ENCODE measurements around the genes ROBO3, TMEM218, FEZ1, ACRV1 and DCPS.

GRCh38 chr11:124753077-124754091 is 1.3 kb upstream of the VSIG2 start:
- RRBS, result 81% methylated on average over 4 of the region's 7 CpGs

GRCh38 chr11:124790495-124791093 is 9.6 kb downstream of the MSANTD2 start:
- RRBS, result no CpG with 5 or more reads among the region's 6 CpGs

DNA sequence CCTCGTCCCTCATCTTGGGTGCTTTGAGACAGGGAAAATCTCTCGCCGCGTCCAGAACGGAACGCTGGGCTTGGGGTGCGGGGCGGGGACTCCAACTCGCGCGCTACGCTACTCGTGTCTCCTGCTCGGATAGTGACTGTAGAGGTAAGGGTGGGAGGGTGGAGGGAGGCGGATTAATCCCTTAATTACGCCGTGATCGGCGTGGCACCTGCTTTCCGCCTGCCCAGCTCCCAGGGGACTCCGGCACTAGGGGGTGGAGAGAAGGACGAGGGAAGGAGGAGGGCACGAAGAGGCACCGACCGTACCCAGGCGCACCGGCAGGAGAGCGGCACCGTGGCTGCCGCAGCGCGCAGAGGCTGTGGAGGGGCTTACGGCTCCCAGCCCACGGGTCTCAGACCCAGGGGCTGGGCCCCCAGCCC is at the start of gene ROBO3:
Gene ROBO3 (plus strand): TSS at position 302 of the 419 bp plus-strand sequence.
- RRBS, result 5% methylated on average over 7 of the region's 34 CpGs

GRCh38 chr11:124898055-124898198 is 262 bp upstream of the ROBO4 start:
- RRBS, result no CpG with 5 or more reads among the region's 2 CpGs

- RRBS, result no CpG with 5 or more reads among the region's 21 CpGs
Observed at GRCh38 chr11:125090254-125090702, 21.1 kb downstream of the TMEM218 start.

DNA sequence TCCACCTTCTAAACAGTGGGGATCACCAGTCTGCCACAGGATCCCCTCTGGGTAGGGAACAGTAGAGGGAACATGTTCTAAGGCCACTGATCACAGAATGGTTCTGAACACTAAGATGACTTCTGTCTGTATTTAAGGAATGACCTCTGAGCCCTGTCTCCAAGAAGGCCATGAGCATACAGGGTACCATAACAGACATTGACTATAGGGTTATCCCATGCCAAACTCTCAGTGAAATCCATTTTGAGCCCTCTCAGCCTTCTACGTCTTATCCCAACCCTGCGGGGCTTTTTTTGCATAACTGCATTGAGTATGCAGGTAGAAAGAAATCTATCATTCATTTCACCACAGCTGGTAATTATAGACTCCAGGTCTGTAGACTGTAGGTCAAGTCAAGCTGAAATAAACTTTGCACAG is 16.2 kb downstream of the TMEM218 start:
- RRBS, result no CpG with 5 or more reads among the region's 2 CpGs

GRCh38 chr11:125111000-125112337 is at the start of gene TMEM218:
TSS of gene TMEM218 (minus strand) at chr11:125111626.
- RRBS, result 47% methylated on average over 3 of the region's 64 CpGs

DNA sequence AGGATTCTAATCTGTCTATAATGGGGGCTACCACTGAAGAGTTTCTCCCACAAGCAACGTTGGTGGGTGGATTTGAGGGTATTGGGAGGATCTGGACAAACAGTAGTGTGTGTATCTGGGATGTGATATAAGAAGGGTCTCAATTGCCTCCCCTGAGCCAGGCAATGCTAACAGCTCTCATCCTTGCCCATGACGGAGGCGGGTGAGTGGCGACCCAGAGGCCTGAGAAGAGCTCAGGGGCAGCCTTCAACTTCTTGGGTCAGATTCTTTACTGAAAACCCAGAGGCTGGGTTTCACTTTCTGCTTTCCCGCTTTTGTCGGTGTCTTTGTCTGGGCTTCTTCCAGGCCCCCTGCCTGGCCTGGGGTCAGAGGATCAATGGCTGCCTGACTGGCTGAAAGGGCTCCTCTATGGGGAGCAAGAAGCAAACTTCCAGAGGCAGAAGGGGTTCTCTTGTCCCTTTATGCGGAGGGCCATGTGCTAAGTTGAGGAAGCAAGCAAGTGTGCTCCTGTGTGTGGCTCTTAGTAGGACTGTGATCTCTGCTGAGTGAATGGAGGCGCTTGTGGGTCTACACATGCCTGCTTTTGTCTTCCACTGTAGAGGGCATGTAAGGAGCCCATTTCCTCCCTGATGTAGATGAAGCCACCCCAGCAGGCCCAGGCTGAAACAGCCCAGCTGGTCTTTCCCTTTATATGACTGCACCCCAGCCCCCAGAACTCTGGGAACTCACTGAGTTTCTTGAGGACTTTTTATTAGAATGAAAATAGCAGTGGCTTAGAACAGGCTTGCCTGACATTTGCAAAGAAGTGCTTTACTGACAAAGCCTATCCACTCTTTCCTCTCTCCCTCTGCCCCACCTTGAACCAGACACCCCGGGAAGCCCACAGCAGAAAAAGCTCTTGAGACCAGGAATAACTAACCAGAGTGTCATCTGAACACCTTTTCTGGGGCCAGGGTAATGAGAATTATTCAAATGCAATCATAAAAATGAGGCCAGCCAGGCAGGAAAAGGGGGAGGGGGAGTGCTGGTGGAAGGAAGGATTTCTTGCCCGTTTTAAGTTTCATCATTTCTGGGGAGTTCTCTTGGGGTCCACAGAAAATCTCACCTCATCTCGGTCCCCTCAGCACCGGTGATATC is 947 bp upstream of the PKNOX2 start:
- RRBS, result no CpG with 5 or more reads among the region's 12 CpGs

- RRBS, result no CpG with 5 or more reads among the region's 5 CpGs
Observed at GRCh38 chr11:125286536-125286796, 121.9 kb downstream of the PKNOX2 start.

DNA sequence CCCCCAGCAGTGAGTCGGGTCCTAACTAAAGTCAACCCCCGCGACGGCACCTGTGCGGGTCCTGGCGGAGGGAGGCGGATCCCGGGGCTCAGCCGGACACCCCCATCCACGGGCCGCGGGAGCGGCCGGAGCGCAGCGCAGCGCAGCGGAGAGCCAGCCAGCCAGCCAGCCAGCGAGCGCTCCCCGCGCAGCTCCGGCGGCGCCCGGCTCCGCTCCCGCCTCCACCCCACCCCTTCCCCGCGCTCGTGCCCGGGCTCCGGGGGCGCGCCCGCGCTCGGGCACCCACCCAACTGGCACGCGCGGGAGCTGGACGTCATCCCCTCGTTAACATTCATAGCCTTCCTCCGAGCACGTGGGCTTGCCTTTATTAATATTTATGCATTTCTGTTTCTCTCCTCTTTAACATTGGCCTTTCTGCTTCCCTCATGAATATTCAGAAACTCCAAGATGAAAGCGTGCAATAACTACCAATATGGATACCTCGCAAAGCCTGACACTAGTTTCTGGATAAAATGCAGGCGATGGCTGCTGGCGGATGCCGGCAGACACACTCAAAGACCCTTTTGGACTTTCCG is at the start of gene FEZ1:
Gene FEZ1 (minus strand): TSS at position 195 of the 575 bp plus-strand sequence.
- RRBS, result 3% methylated on average over 21 of the region's 51 CpGs

- RRBS, result no CpG with 5 or more reads among the region's 1 CpG
Observed at GRCh38 chr11:125680718-125681246, at the start of gene ACRV1. TSS of gene ACRV1 (minus strand) at chr11:125680847.

DNA sequence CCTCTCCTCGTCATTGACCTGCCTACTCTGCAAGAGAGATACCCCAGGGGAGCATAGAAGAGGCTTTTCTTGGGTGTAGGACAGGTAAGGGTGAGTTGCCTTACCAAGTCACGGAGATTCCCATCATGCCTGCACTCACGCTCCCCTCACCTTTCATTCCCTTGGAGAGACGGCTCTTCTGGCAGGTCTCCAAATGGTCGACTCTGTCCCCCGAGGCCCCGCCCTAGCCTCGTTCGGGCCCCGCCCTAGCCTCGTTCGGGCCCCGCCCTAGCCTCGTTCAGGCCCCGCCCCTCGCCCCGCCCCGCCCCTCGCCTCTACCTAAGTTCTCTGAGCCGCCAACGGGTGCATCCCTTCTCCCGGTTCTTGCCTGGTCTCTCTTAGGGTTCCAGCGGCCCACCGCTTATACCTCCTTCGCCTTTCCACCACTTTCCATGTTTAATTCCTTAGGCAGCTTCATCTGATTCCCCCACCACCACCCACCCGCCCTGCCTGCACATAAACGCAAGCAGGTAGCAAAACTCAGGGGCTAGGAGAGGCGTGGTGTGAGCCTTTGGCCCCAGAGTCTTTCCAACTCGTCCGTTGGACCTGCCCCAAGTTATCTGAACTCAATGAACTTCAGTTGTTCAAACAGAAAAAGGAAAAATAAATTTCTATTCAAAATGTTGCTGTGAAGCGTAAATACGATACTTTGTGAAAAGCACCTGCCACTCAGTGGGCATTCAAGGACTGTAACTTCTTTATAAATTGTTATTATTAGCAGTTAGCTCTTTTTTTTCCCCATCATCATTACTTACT is 653 bp upstream of the CDON start:
- RRBS, result no CpG with 5 or more reads among the region's 32 CpGs

- RRBS, result 50% methylated on average over 1 of the region's 7 CpGs
Observed at GRCh38 chr11:126104367-126104858, 41.7 kb upstream of the CDON start.

DNA sequence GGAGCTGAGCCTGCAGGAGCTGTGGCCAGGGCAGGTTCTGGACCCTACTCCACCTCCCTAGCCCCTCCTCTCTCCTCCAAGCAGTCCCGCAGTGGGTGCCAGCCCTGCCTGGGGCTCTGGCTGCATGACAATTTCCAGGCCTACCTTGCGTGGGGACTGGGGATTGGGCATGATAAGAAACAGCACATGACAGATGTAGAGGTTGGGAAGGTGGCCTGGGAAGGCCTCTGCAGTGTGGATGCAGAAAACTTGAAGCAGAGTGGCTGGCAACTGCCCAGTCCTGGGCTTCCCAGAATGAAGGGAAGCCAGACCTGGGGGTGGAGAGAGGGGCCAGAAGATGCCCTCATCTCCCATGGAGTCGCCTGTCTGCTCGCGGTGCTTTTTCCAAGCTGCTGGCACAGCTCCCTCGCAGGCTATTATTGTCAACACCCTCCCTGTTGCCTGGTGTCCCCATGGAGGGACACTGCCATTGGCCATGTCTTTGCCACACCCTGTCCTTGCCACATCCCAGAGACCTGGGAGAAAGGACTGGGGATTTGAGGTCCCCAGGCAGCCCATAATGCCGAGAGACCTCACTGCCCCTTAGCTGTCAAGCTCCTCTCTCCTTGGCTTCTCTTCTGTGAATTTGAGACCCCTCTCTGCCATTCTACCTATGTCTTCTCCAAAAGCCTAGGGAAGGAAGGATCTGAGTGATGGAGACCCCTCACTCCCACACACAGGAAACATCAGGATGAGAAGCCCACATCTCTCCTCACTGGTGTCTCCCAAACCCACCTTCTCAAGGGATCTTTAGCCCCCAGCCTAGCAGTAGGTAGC is 49.0 kb upstream of the CDON start:
- RRBS, result no CpG with 5 or more reads among the region's 7 CpGs

GRCh38 chr11:126157925-126158537 is 53.4 kb downstream of the RPUSD4 start:
- RRBS, result no CpG with 5 or more reads among the region's 6 CpGs

DNA sequence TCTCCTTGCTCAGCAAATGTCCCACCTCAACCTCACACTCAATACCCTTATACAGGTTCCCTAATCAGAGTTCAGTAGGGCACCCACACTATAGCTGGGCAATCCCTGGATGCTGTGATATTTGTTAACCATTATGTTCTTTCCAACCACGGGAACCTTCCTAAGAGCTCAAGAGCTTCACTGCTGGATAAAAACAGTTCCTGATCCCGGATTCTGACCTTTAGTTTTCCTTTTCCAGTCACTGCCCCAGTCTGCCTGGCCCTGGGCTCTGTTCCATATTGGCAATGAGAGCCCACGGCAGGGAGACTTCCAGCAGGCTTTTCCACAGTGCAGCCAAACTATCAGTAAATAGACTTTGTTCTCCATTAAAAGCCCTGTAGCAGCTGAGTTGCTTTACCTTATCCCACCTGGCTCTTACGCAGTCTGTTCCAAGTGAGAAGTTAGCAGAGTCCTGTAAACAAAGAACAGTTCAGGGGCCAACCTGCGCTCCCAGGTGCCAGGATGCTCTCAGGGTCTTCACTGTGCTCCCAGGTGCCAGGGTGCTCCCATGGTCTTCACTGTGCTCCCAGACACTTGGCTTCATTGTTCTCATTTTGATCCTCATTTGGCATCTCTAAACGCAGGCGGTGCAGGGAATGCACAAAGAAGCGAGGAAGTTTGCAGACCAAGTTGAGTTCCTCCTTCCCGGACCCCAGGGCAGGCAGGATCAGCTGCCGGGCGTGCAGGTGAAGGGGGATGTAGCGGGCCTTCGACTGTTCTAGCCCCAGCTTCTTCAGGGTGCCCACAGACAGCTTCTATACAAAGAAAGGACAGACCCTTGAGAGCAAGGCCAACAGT is 8.4 kb downstream of the RPUSD4 start:
- RRBS, result no CpG with 5 or more reads among the region's 13 CpGs

DNA sequence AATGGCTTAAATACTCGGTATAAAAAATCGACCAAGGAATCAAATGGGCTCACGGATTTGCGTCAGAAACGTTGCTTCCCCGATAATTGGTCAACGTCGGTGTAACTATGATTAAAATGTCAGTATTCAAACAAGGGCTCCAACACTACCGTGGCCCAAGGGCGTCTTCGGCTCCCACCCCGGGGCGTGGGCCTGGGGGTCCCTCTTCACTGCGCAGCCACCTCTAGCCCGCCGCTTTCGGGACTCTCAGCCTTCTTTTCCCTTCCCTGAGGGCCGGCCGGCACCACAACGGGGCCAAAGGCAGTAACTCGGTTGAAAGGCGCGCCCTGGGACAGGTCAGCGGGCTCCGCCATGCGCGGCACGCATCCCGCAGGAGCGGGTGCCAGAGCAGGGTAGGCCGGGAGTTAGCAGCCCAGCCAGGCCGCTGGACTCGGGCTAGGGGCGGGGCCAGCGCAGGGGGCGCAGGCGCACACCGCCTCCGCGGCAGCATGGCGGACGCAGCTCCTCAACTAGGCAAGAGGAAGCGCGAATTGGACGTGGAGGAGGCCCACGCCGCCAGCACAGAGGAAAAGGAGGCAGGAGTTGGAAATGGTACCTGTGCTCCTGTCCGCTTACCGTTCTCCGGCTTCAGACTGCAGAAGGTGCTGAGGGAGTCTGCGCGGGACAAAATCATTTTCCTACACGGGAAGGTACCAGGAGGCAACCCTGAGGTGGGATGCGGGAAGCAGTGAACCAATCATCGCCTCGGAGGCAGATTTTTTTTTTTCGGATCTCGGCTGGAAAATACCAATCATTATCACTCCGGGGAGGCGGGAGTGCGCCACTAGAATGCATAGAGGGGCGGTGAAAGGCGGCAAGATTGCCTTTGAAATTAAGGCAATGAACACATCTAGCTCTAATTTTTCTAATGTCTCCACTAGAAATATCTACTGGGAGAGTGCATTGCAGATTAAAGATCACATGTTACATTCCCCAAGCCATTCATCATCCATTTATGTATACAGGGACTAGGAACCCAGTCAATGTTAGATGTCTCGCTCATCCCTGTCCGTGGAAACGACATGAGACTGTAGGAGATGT is at the start of gene DCPS:
Gene DCPS (plus strand): TSS at position 468 of the 1,080 bp plus-strand sequence.
- RRBS, result 4% methylated on average over 6 of the region's 66 CpGs

DNA sequence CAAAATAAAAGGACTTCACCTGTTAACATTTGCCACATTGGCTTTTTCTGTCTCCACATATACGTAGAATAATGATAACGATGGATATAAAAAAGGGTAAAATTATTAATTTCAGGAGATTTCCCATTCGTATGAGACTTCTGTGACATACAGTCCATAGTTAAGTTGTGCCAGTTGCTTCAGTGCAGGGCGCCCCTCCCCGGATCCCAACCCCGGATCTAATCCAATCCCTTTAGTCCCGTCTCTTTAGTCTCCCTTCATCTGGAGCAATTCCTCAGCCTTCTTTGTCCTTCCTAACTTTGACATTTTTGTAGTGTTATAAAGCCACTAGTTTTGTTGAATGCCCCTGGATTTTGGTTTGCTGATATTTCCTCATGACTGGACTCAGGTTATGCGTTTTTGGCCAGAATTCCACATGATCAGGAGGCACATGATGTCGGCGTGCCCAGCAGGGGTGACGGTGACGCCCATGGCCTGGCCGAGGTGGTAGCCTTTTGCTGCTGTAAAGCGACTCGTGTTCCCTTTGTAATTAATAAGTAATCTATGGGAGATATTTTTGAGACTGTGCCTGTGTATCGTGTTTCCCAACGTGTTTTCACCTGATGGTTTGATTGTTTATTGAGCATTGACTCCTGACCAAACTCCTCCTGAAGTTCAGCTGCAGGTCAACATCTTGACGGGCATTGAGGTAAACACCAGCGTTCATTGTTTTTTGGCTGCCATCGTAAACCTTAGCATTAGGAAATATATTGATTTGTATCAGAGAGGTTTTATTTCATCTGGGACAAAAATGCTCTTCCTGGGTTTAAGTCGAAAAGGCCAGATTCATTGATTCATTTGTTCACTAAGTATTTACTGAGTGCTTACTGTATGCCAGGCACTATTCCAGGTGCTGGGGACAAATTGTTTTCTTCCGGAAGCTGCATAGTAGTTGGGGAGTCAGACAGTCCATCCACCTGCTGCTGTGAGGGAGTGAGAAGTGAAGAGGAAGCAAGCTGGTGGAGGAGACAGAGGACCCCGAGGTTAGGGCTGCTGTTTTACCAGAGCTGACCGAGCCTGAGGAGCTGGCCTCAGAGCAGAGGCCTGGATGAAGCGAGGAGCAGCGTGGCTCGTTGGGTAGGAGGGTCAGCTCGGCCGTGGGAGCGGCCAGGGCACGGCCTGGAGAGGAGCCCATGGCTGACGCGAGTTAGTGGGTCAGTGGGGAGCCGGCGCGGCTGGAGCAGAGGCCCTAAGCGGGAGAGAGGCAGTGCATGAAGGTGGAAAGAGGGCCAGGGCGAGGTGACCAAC is 23.5 kb downstream of the DCPS start:
- RRBS, result no CpG with 5 or more reads among the region's 38 CpGs

DNA sequence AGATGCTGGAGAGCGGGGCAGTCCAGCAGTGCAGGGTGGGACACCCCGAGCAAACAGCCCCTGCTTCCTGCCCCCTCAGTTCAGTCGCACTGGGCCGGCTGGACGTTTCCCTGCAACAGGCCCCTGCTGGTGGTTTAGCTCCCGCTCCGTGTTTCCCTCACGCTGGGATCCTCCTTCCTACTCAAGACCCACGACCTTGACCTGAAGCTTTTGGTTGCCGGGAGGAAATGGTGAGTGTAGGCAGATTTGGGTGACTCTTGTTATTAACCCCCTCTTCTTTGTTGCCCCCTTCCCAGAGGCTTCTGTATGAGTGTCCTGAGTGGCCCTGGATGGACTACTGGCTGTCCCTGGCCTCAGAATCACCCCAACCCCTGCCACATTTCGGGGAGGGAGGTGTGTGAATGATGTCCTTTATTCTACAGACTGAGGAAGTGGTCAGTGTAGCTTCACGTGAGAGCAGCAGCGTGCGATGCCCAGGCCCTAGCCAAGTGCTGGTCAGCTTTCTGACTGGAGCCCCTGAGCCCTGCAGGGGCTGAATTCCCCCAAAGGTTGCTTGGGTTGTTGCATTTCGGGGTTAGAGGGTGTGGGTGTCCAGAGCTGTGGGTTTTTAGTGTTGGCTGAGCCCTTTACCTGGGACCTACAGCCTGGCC is 2.8 kb downstream of the ST3GAL4 start:
- RRBS, result no CpG with 5 or more reads among the region's 15 CpGs

GRCh38 chr11:126386276-126387152 is 31.0 kb downstream of the ST3GAL4 start:
- RRBS, result no CpG with 5 or more reads among the region's 13 CpGs